Suprapubic skin (tissue), 4 donors: ENCODE measurements around the gene ENPP6.

- PRO-cap: no peak
- RAMPAGE, long total RNA, 4 experiments: no peak in any of the 4 experiments
These were observed 31.6 kb upstream of the CDKN2AIP start for GRCh38 chr4:183412774-183413320.

DNA sequence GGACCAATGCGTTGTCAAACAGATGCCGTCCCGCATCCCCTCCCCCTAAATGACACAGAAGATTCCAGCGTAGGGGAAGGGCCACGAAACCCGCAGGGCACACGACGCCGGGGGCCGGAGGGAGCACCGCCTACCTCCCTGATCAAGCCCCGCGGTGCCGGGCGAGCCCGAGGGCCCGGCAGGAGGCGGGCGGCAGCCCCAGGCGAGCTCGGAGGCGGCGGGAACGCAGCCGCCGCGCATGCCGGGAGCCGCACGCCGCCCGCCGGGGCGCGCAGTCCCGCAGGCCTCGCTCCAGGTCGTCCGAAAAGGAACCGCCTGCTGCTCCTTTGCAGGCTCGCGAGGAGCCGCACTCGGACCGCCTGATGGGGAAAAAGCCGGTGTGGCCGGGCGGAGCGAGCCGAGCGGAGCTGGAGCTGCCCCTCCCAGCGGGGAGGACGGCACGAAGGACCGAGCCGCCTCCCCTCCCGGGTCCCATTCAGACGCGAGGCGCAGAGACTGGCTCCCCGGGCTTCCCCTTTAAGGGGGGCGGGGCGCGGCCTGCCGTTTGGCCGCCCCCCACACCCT is 734 bp upstream of the ING2 start:
- PRO-cap: bidirectional peak, plus-strand start outside the sequence, minus-strand start at position 475 of the sequence
- RAMPAGE, long total RNA, 4 experiments: no peak in any of the 4 experiments

DNA sequence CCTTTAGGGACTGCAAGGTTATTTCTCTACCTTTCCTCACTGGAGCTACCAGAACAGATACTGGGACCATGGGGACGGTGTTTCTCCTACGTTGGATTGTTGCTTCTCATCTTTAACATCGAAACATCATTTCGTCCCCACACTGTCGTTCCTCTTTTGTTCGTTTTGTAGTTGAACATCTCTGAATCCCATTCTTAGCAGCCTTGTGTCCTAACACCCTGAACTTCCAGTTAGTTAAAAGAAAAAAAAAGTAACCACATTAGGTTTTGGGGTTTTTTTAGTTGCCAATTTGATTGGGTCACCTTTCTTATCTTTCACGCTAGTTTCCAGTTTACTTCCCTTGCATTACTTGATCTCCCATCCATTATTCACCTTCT is 551 bp downstream of the TRAPPC11 start:
- PRO-cap: no peak
- RAMPAGE, long total RNA, 4 experiments: no peak in any of the 4 experiments

- PRO-cap: no peak
- RAMPAGE, long total RNA, 4 experiments: no peak in any of the 4 experiments
These were observed 62.6 kb downstream of the TRAPPC11 start for GRCh38 chr4:183721743-183722078.

DNA sequence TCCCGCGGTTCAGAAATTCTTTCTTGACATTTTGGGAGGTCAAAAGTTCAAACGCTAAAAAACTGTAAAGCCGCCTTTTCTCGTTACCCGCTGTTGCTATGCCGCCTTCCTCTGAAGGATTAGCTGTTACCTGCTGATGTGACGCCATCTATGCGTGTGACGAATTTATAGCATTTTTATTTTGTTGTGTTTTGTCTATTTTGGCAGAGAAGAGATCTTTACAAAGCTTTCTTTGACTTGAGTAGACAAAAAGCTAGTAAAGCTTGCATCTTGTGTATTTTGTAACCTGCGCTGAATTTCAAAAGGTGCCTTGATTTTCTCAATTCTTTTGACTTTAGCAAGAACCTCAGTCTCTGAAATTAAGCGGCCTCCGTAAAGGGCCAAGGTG is 106.1 kb upstream of the STOX2 start:
- PRO-cap: no peak
- RAMPAGE, long total RNA, 4 experiments: no peak in any of the 4 experiments

DNA sequence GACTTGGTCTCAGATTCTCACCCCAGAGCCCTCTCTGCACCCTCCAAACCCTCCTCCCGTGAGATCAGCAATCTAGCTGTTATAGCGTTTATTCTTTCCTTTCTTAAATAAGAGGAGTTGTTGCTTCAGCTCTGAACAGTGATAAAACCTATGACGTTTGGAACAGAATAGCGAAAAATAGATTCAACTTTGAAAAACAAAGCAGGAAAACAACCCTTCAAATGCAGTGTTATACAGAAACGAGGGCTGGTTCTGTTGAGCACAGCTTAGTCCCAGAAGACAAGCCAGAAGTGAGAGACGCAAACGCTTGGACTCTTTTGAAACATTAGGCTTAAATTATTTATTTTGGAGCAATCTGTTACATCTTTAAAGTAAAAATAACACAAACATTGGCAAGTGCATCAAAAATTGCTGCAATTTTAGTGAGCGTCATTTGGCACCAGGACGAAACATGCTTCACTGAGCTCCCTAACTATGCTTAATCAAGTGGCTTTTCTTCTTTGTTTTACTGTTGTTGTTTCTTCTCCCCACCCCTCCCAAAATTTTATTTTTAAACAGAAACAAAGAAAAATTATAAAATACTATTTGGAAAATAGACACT is 63.5 kb downstream of the ENPP6 start:
- PRO-cap: no peak
- RAMPAGE, long total RNA, 4 experiments: no peak in any of the 4 experiments

GRCh38 chr4:184168366-184169185 is 49.1 kb downstream of the ENPP6 start:
- PRO-cap: no peak
- RAMPAGE, long total RNA, 4 experiments: no peak in any of the 4 experiments

DNA sequence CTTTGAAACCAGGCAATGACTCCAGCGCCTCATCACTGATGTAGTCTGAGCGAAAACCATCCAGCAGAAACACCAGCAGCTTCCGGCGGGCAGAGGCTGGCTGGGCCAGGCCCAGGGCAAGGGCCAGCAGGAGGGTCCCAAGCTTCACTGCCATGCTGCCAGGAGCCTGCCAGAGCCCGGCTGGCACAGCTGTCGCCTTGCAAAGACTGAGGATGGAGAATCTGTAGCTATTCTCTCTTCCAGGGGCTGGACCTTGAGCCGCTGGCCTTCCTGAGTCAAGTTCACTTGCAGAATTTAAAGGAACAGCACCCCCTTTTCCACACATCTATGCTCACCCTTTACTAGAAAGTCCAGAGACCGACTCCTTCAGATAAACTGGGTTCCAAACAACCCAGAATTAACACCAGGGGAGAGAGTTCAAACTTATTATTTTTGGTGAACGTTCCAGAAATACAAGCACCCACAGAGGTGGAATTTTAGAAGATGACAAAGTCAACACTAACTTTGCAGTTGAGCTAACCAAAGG is at the start of gene ENPP6:
TSS of gene ENPP6 (minus strand) at position 208 of the 526 bp plus-strand sequence.
- PRO-cap: no peak
- RAMPAGE, long total RNA, 4 experiments: no peak in any of the 4 experiments

- PRO-cap: no peak
- RAMPAGE, long total RNA, 4 experiments: no peak in any of the 4 experiments
These were observed 46.6 kb upstream of the ENPP6 start for GRCh38 chr4:184264218-184264735.

DNA sequence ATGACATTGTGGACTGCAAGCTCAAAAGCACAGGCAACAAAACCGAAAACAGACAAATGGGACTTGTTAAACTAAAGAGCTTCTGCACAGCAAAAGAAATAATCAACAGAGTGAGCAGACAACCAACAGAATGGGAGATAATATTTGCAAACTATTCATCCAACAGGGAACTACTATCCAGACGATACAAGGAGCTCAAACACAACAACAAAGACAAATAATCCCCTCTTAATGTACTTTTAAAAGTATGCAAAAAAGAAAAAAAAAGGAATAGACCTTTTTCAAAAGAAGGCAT is 66.9 kb upstream of the ENPP6 start:
- PRO-cap: no peak
- RAMPAGE, long total RNA, 4 experiments: no peak in any of the 4 experiments

- PRO-cap: no peak
- RAMPAGE, long total RNA, 4 experiments: no peak in any of the 4 experiments
These were observed 70.1 kb upstream of the ENPP6 start for GRCh38 chr4:184287507-184288379.

- PRO-cap: no peak
- RAMPAGE, long total RNA, 4 experiments: no peak in any of the 4 experiments
These were observed 124.8 kb downstream of the IRF2 start for GRCh38 chr4:184349294-184350106.

DNA sequence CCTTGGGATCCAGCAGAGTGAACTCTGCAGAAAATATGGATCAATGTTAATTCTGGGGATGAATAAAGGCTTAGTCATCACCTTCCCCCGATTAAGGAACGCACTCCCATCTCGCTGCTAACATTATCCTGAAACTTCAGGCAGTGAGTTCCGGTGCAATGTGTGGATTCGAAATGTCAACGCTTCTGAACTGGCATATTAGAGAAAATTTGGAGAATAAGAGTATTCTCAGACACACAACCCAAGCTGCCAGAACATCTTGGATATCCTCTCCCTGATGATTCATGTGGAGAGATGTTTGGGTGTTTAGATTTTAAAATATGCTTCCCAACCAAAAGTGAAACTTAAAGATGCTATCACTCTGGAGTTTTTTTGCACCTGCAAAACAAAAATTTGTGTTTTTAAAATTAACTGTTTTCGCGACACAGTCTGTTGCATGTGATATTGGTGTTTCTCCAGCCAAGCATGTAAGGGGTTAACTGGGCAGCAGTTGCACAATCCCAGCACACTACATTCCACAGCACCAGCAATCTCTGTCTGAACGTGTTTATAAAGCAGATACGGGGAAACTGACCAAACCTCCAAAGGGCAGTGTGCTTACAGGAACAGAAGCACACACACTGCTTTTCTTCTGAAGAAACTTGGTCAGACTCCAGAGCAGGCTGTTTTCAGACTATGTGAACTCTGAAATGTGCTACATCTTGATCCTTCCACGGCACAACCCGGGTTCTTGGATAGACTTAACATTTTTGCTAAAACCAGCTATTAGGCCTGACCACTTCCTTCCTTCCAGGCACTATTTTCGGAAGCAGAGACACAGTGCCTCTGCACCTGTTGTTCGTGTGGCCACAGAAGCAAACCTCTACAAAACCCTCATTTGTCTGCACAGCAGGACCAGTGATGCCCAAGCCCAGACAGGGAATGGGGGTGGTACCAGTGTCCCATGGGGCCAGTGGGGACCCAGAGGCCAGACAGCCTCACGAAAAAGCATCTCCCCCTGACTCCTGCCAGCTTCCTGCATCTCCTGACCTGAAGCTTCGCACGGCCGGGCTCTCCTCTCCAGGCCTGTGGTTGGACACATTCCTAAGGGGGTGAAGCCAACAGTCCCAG is 90.3 kb downstream of the IRF2 start:
- PRO-cap: unidirectional peak, plus-strand start at position 586 of the sequence
- RAMPAGE, long total RNA, 4 experiments: no peak in any of the 4 experiments

DNA sequence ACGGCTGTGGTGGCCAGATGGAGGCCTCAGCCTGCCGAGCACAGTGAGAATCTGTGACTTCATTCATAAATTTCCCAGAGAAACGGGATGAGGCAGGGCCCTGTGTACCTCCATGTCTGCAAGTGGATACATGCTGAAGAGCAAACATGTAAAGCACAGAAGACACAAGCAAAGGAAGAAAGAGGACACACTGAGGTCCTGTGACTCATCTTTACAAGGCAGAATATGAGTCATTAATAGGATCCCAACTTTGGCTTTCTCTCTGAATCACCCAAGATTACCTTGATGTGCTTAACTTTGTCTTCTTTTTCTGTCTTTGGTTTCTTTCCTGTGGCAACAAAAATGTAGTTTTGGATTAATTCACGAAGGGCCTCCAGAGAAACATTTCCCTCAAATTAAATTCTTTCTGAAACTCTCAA is 56.5 kb downstream of the IRF2 start:
- PRO-cap: no peak
- RAMPAGE, long total RNA, 4 experiments: no peak in any of the 4 experiments

DNA sequence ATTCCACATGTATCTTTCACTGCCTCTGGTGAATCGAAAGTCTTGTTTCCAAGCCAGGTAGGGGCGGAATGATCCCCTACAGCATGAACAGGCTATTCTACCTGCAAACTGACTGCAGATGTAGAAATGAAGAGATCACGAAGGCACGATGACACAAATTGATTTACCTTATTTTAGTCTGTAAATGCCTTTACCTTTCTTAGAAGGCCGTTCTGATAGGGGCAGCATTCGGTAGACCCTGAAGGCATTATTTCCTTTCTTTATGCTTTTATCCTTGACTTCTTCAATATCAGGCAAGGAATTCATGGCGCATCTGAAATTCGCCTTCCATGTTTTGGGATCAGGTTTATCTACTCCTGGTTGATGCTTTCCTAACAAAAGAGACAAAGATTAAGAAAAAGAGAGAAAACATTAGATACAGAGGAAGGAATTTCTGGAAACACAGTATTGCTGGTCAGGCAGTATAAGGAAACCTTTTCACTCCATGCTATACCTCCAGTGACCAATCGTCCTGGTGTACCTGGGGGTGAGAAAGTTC is 55.9 kb downstream of the IRF2 start:
- PRO-cap: no peak
- RAMPAGE, long total RNA, 4 experiments: no peak in any of the 4 experiments

GRCh38 chr4:184473402-184473913 is 892 bp downstream of the IRF2 start:
- PRO-cap: no peak
- RAMPAGE, long total RNA, 4 experiments: no peak in any of the 4 experiments

- PRO-cap: no peak
- RAMPAGE, long total RNA, 4 experiments: no peak in any of the 4 experiments
These were observed 60.1 kb upstream of the IRF2 start for GRCh38 chr4:184534160-184535155.

DNA sequence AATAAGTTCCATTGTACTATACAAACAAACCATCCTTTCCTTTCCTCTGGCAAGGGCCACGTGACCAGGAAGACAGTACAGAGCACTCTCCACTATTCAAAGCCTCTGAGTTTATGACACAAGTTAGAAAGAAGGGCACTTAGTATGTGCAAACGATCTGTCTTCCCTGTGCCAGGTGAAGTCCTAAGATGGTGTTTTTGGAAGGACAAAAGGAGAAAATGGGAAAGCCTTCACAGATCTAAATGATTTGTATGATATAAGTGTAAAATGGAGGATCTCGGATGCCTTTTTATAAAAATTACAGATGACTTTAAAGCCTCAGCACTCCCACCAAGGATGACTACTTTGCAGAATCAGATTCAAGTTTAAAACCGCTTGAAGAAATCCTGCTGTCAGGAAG is 2.9 kb downstream of the CASP3 start:
- PRO-cap: no peak
- RAMPAGE, long total RNA, 4 experiments: no peak in any of the 4 experiments

- PRO-cap: no peak
- RAMPAGE, long total RNA, 4 experiments: no peak in any of the 4 experiments
These were observed 40.1 kb upstream of the CENPU start for GRCh38 chr4:184773934-184774519.

- PRO-cap: no peak
- RAMPAGE, long total RNA, 4 experiments: no peak in any of the 4 experiments
These were observed 32.4 kb downstream of the ACSL1 start for GRCh38 chr4:184792899-184794147.